IMR-90 (cell line): ENCODE measurements around a stretch of chr9.

DNA sequence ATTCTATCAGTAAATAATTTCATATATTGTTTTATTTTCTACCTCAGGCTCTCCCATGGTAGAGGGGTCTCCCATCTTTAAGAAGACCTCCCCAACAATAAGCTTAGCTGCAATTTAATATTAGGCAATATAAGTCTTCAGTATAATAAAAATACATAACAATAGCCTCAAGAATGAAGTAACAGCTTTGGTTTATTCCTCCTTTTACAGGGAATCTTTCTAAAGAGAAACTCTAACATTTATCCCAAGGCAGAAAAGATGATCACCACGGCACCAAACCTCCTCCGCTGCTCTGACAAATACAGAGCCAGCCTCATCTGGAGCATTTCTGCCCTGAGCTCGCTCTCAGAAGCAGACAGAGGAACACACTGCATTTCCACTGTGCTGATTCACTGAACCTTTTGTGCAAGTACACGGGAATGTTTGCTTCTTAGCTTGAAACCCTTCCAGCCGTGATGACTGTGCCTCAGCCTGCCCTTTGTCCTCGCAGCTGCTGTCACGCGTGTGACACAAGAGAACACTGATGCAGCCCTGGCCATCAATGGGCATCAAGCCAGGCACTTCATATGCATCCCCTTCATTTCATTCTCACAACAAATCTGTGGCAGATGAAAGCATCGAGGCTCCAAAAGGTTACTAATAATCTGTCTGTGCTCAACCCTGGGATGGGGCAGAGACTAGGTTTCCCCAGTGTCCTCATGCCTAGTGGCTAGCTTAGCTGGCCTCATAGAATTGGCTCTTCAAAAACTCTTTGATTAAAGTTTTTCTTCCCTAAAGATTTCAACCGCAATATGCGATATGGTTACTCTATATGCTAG is 7.6 kb downstream of the CDC14B start:
- RRBS, result no CpG with 5 or more reads among the region's 11 CpGs
CAGE:
- cytosol, long polyA plus RNA, result no peak
- long polyA plus RNA, result no peak
- nucleus, long polyA plus RNA, result no peak

- RRBS, result 5% methylated on average over 23 of the region's 60 CpGs
CAGE:
- cytosol, long polyA plus RNA, result no peak
- long polyA plus RNA, result no peak
- nucleus, long polyA plus RNA, result no peak
These were observed 1.2 kb downstream of the CDC14B start for GRCh38 chr9:96618240-96619029.

GRCh38 chr9:96875728-96876183 is 21.4 kb upstream of the ZNF782 start:
- RRBS, result no CpG with 5 or more reads among the region's 25 CpGs
CAGE:
- cytosol, long polyA plus RNA, result no peak
- long polyA plus RNA, result no peak
- nucleus, long polyA plus RNA, result no peak

DNA sequence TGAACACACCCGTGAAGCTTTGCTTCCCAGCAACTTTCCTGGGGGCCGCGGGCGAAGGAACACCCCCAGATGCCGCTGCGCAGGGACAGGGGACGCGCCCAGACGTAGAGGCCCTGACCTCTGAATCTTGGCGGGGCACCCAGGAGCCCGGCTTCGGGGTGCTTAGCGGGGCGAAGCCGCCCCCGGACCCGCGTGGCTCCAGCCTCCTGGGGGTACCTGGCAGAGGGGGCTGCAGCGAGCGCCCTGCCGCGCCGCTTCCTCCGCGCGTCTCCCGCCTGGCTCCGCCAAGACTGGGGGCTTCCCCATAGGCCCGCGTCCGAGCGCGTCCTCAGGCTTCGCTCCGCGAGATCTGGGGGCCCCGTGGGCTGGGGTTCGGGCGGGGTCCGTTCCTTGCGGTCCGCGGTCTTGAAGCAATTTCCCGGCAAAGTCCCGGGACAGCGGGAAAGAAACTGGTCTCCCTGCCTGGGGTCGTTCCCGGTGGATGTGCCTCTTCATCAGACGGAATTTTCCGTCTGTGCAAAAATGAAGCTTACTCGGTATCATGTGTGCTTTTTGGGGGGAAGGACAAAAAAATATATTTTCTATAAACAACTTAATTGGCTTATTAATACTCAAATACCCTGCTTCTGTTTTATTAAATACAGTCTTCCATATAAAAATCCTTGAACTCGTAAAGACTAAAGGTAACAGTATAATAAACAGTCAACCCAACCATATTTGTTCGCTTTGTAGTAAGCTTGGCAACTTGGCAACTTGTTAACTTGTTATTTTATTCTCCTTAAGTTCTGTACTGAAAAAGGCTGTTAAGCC is 23.2 kb upstream of the ZNF782 start:
- RRBS, result 10% methylated on average over 2 of the region's 53 CpGs
CAGE:
- cytosol, long polyA plus RNA, result no peak
- long polyA plus RNA, result no peak
- nucleus, long polyA plus RNA, result no peak

- RRBS, result no CpG with 5 or more reads among the region's 10 CpGs
CAGE:
- cytosol, long polyA plus RNA, result no peak
- long polyA plus RNA, result no peak
- nucleus, long polyA plus RNA, result no peak
These were observed 9.1 kb downstream of the NUTM2G start for GRCh38 chr9:96937632-96938236.

GRCh38 chr9:97222086-97222958 is 85.1 kb upstream of the CCDC180 start:
- RRBS, result no CpG with 5 or more reads among the region's 41 CpGs
CAGE:
- cytosol, long polyA plus RNA, result no peak
- long polyA plus RNA, result no peak
- nucleus, long polyA plus RNA, result no peak

- RRBS, result no CpG with 5 or more reads among the region's 1 CpG
CAGE:
- cytosol, long polyA plus RNA, result no peak
- long polyA plus RNA, result no peak
- nucleus, long polyA plus RNA, result no peak
These were observed 22.9 kb downstream of the CCDC180 start for GRCh38 chr9:97330280-97330880.

DNA sequence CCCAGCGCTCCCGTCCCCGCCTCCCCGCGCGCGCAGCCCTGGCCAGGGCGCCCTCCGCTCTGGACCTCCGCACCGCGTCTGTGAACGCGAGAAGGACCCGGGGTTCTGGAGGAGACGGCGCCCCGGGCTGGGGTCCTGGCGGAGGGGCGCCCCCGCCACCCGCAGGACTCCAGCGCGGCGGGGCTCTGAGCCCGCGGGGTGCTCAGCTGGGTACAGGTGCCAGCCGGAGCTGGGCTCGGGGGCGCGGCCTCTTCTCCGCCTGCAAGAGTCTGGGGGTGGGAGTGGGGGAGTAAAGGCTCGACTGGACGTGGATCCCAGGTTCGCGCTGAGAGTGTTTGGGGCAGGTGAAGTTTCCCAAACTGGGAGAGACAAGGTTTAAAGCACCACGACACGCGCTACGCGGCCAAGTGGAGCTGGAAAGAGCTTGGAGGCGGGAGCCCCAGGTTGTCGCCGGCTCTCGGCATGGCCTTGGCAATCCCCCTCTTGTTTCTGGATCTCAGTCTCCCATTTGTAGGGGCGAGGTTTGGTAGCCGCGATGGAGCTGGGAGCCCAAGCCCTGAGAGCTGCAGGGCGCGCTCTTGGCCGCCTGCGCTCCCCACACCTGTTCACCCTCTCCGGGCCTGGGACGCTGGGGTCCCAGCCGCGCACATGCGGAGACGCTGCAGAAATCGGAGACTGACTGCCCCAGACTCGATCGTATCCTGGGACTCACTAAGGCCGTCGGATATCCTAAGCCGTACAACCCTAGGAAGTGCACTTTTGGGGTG is 719 bp downstream of the TMOD1 start:
- RRBS, result 2% methylated on average over 7 of the region's 64 CpGs
CAGE:
- cytosol, long polyA plus RNA, result no peak
- long polyA plus RNA, result no peak
- nucleus, long polyA plus RNA, result no peak

- RRBS, result no CpG with 5 or more reads among the region's 10 CpGs
CAGE:
- cytosol, long polyA plus RNA, result no peak
- long polyA plus RNA, result no peak
- nucleus, long polyA plus RNA, result no peak
These were observed 64.3 kb downstream of the TMOD1 start for GRCh38 chr9:97565663-97566326.

DNA sequence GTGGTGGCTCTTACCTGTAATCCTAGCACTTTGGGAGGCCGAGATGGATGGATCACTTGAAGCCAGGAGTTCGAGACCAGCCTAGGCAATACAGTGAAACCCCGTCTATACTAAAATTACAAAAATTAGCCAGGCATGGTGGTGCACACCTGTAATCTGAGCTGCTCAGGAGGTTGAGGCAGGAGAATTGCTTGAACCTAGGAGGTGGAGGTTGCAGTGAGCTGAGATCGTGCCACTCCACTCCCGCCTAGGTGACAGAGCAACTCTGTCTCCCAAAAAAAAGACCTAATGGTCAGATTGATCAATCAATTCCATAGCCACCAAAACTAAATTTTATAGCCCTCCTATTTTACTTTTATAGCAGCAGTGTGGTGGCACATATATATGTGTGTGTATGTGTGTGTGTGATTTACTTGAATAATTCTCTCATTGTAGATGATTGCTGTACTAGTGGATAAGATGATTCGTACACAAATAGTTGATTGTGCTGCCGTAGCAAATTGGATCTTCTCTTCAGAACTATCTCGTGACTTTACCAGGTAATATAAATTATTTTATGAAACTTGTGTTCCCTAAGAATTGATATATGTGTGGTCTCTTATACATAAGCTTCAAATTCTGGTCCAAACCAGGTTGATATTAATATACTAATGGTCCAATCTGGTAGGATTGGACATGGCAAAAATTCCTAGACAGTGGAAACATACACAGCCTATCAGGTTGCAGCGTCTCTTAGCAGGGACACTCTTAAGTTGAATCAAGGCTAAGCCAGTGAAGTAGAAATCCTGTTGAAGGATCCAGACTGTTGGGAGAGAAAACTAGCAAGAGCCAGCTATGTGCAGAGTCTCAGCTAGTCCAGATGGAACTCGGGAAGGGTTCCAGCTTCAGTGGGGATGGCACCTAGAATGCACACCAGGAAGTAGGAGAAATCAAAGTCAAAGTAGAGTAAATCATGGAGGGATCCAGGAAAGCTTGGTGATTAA is 30.6 kb downstream of the NCBP1 start:
- RRBS, result no CpG with 5 or more reads among the region's 10 CpGs
CAGE:
- cytosol, long polyA plus RNA, result no peak
- long polyA plus RNA, result no peak
- nucleus, long polyA plus RNA, result no peak

GRCh38 chr9:97904697-97905146 is 17.6 kb downstream of the TRMO start:
- RRBS, result 93% methylated on average over 3 of the region's 11 CpGs
CAGE:
- cytosol, long polyA plus RNA, result no peak
- long polyA plus RNA, result no peak
- nucleus, long polyA plus RNA, result no peak

DNA sequence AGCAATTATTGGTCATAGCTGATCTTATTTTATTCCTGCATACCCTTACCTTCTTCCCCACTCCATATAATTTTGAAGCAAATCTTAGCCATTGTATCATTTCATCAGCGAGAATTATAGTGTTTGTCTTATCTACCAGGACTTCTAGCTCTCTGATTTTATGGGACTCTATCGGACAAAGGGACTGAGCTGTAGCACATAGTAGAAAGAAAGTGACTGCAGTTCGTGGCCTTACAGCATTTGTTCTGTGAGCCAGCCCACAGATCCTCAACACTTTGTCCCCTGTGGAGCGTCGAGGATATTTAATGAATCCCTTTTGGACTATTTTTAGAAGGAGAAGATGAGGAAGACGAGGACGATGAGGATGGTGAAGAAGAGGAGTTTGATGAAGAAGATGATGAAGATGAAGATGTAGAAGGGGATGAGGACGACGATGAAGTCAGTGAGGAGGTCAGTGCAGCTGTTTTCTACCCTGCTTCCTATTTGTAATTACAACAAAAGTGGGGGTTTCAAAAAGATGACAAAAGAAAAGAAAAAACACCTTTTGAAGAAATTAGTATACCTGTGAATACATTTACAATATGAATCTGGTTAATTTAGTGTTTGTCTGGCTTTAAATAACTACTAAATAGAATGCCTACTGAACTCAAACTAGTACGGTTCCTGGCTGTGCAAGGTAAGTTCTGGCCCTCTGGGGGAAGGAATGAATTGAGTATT is 28.0 kb downstream of the ANP32B start:
- RRBS, result no CpG with 5 or more reads among the region's 10 CpGs
CAGE:
- cytosol, long polyA plus RNA, result no peak
- long polyA plus RNA, result no peak
- nucleus, long polyA plus RNA, result no peak

GRCh38 chr9:98035455-98035904 is 21.1 kb upstream of the NANS start:
- RRBS, result no CpG with 5 or more reads among the region's 6 CpGs
CAGE:
- cytosol, long polyA plus RNA, result no peak
- long polyA plus RNA, result no peak
- nucleus, long polyA plus RNA, result no peak

DNA sequence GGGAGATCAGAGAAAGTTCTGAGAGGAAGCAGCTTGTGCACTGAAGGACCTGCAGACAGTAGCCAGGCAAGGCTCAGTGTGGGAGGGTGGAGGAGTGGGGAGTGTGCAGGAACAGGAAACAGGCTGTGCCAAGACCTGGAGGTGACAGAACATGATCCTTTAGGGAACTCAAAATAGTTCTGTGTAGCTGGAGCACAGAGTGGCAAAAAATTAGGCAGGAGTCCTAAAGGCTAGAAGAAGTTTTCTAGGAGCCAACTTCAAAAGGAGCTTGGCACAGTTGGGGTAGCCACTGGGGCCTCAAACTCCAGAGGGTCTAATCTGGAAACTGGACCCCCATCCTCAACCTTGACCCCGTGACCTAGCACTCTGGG is 19.1 kb upstream of the NANS start:
- RRBS, result no CpG with 5 or more reads among the region's 1 CpG
CAGE:
- cytosol, long polyA plus RNA, result no peak
- long polyA plus RNA, result no peak
- nucleus, long polyA plus RNA, result no peak

- RRBS, result no CpG with 5 or more reads among the region's 3 CpGs
CAGE:
- cytosol, long polyA plus RNA, result no peak
- long polyA plus RNA, result no peak
- nucleus, long polyA plus RNA, result no peak
These were observed 11.2 kb upstream of the NANS start for GRCh38 chr9:98045314-98045844.

GRCh38 chr9:98053966-98055148 is 2.2 kb upstream of the NANS start:
- RRBS, result no CpG with 5 or more reads among the region's 12 CpGs
CAGE:
- cytosol, long polyA plus RNA, result no peak
- long polyA plus RNA, result no peak
- nucleus, long polyA plus RNA, result no peak

GRCh38 chr9:98082861-98083671 is 26.5 kb downstream of the NANS start:
- RRBS, result no CpG with 5 or more reads among the region's 4 CpGs
CAGE:
- cytosol, long polyA plus RNA, result no peak
- long polyA plus RNA, result no peak
- nucleus, long polyA plus RNA, result no peak

DNA sequence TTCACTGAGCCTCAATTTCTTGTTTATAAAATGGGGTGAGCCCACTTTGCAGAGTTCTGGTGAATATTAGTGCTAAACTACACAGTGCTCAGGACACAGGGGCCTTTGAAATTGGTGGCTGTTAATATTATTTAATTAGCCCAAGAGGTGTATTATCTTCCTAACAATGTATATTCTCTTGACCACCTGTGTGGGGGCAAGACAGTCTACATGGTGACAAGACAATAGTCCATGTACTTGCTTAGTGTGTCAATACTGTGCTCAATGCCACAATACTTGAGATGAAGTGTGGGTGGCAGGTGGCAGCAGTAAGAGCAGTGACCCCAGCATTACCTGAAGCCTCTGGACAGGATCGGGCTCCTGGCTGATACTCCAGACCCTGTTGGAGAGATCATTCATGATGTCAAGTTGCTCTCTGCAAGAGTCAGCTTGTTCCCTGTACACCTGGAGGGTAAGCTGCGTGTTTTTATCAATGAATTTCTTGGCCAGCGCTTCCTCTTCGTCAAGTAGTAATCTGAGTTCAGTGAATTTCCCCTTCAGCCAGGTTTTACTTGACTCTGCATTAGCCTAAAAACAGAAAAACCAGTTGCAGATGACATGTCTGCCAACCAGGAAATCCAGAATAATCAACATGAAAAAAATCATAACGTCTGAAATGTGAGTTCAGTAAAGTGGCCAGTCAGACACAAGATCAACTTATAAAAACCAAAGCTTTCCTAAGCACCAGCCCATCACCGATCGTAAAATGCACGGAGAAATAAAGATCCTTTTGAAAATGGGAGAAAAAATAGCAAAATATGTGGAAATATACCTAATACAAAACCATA is 19.2 kb downstream of the TRIM14 start:
- RRBS, result no CpG with 5 or more reads among the region's 8 CpGs
CAGE:
- cytosol, long polyA plus RNA, result no peak
- long polyA plus RNA, result no peak
- nucleus, long polyA plus RNA, result no peak

GRCh38 chr9:98214918-98215367 is 22.5 kb upstream of the CORO2A start:
- RRBS, result no CpG with 5 or more reads among the region's 6 CpGs
CAGE:
- cytosol, long polyA plus RNA, result no peak
- long polyA plus RNA, result no peak
- nucleus, long polyA plus RNA, result no peak

- RRBS, result no CpG with 5 or more reads among the region's 2 CpGs
CAGE:
- cytosol, long polyA plus RNA, result no peak
- long polyA plus RNA, result no peak
- nucleus, long polyA plus RNA, result no peak
These were observed 8.9 kb downstream of the TBC1D2 start for GRCh38 chr9:98246581-98246964.